ENCODE measurements around the genes CNOT6L and BMP3.

DNA sequence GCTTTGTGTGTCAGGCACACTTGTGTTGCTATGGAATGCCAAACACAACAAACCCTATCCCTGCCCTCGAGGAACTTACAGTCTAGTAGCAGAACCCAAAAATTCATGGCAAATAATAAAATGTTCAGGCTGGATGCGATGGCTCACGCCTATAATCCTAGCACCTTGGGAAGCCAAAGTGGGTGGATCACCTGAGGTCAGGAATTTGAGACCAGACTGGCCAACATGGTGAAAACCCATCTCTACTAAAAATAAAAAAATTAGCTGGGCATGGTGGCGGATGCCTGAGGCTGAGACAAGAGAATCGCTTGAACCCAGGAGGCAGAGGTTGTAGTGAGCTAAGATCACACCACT, 14.1 kb downstream of the CCNG2 start:
- PRO-cap, result no peak

- PRO-cap, result unidirectional peak, plus-strand start at chr4:77193680
These were observed 36.5 kb downstream of the CCNG2 start for GRCh38 chr4:77193306-77194073.

DNA sequence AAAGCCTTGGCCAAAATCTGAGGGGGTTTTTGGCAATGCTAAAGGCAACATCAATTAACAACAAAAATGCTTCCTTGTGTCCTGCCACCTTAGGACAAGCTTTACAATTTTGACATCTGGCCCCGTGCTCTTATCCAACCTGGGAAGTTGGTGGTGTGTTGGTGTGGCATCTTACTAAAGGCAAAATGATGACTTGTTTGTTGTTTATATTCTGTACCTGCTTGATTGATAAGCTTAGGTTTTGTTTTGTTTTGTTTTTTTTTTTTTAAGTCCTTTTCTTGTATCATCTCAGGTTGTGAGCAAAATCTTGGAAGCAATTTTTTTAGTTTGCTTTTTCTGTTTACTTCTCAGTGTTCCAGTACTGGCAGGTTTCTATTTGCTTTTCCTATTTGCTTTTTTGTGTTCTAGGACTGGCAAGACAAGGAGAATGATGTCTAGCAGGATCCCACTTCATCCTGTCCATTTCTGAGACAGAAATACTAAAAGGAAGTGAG, 15.5 kb downstream of the CXCL13 start:
- PRO-cap, result no peak

DNA sequence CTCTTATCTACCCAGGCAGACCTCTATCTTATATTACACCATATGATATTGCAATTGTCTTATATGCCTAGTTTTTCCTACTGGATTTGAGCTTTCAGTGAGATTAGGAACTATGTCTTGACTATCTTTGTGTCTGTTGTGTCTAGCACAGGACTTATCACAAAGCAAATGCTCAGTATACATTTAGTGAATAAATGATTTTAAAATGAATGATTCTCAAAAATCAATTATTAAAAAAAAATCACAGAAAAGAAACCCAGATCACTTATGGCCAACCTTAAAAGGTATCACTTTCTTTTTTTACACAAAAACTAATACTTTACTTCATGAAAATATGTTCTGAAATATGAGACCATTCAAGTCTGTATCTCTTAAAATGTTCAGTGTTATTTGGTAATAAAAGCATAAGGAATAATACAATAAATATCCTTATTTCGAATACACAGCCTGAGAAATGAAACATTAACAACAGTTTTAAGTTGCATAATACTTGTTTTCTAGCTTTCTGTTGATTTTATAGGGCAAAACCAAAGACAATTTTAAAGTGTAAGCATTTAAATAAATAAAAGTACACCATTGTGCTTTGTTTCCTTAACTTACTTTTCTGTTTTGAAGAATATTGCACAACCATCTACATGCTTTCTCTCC, 77.5 kb downstream of the CNOT6L start:
- PRO-cap, result no peak

GRCh38 chr4:77817621-77818100, 1.5 kb downstream of the CNOT6L start:
- PRO-cap, result no peak

DNA sequence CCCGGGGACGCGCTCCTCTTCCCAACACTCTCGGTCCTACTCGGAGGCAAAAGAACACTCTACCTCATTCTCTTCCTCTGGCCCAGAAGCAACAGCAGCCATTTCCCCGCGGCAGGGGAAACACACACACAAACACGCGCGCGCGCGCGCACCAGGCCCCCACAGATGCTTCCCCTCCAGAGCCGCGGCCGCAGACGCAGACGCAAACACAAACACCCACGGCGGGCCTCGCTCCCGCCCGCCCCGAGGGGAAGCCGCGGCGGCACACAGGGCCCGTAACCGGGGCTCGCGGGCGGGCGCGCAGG, at the start of gene CNOT6L:
TSS of gene CNOT6L (minus strand) at position 128 of the 305 bp plus-strand sequence.
- PRO-cap, result bidirectional peak, plus-strand start at position 199 of the sequence, minus-strand start outside the sequence

- PRO-cap, result bidirectional peak, plus-strand start at chr4:77854573, minus-strand start at chr4:77854516; bidirectional peak, plus-strand start at chr4:77854959, minus-strand start at chr4:77854931
These were observed 8.1 kb upstream of the MRPL1 start for GRCh38 chr4:77854259-77855285.

DNA sequence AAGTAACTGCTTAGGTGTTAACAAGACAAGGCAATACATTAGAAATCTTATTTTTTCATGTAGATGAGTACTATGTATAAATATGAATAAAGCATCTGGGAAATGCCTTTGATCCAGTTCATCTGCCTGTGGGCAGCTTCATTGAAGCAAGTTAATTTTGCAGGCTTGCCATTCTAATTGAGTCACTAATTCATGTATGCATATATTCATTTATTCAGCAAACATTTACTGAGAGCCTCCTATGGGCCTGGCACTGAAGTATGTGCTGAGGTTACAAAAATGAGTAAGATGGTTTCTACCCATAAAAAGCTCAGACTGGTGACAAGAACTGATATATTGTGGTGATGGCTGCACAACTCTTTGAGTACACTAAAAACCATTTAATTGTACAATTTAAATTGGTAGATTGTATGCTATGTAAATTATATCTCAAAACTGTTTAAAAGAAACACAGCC, 1.2 kb upstream of the MRPL1 start:
- PRO-cap, result no peak

DNA sequence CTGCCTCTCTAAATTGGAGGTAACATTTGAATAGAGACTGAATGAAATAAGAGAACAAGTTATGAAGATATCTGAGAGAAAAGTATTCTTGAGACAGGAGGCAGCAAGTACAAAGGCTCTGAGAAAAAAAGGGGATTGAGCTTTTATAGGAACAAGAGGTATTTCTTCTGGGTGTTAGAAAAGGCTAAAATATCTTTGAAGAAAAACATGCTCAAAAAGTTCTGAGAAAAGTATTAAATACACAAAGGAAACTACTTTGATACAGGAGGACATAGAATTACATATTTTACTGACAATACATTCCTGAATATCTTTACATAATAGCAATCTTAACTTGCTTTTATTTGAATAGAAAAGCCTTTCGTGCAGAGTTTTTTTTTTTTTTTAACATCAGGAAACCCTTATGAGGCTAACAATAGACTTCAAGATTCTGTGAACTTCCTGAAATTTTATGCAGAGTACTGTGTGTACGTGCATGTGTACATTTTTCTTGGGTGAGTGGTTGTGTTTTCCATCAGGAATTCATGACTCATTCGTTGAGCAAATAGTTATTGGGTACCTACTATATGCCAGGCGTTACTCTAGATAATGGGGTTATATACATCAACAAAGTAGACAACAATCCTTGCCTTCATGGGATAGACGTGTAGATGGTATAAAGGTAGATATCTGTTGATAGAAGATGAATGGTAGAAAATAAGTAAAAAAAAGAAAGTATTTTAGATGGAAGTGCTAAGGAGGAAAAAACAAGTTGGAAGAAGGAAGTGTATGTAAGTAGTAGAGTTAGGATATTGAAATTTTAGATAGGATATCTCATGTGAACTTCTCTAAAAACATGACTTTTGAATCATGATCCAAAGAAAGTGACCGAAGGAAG, 59.0 kb downstream of the MRPL1 start:
- PRO-cap, result no peak

GRCh38 chr4:78370715-78371117, 180.9 kb upstream of the ANXA3 start:
- PRO-cap, result no peak

DNA sequence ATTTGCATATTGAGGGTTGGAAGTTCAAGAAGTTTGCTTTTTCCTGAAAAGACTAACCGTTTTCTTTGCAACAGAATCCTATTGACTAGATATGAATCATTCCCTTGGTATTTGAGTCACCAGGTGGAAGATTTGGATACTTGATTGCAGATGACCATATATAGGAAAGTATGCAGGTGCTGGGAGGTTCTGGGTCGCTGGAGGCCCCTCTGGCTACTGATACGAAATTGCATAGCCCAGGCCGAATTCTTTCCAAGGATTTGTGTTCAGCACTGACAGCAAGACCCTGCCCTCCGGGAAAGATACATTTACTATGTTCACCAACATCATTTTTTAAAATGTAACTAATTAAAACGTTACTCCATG, 834 bp downstream of the ANXA3 start:
- PRO-cap, result no peak

DNA sequence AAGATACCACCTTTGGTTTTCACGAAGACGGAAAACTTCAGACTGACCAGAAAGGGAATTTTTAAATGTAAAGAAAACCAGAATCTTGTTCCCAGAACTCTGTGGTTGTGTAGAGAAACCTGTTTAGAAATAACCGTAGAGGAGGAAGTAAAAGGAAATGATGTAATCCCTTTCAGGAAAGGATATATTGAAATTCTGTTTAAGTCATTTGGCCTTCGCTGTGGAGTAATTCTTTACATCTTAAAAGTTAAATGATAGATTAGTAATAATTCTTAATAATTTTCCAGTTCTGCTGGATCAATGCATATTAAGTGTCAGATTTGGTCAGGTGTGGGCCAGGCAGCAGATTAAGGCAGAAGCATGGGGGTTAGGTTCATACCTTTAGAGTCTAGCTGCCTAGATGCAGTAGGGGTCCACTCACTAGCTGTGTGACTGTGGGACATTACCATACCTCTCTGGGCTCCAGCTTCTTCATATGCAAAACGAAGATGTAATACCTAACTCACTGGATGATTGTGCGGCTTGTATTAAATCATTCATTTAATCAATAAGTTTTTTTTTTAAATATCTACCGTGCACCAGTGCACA, 1.3 kb downstream of the ANXA3 start:
- PRO-cap, result bidirectional peak, plus-strand start at position 211 of the sequence, minus-strand start at position 101 of the sequence

GRCh38 chr4:78873100-78873683, 66.0 kb downstream of the PAQR3 start:
- PRO-cap, result no peak

DNA sequence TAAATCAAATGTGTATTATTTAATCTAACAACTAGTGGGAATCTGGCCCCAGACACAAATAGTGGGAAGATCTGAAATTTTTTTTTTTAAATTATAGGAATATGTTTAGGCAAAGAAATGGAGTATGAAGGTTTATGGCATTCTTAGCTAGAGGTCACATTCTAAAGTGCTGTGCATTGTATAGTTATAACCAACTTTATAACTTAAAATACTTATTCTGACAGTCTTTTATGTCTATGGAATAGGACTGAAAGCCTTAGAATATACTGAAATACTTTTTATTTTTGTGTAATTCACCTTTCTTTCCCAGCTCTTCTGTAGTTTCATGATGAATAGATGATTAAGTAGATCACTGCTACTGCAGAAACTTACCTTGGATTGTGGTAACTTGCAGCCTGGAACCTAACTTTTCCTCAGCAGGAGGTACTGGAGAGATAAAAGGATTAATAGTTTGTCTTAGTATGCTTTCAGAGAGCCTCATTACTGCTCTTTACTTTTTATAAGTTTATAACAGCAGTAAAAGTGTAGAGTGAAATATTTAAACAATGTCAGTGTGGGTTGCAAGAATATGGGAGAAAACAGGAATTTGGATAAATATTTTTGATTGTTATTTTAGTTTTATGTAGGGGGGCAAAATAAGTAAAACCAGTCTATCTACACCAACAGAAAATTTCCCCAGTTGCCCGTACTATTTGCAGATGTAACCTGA, 33.3 kb downstream of the PAQR3 start:
- PRO-cap, result no peak

- PRO-cap, result no peak
These were observed 28.8 kb downstream of the PAQR3 start for GRCh38 chr4:78910153-78911208.

DNA sequence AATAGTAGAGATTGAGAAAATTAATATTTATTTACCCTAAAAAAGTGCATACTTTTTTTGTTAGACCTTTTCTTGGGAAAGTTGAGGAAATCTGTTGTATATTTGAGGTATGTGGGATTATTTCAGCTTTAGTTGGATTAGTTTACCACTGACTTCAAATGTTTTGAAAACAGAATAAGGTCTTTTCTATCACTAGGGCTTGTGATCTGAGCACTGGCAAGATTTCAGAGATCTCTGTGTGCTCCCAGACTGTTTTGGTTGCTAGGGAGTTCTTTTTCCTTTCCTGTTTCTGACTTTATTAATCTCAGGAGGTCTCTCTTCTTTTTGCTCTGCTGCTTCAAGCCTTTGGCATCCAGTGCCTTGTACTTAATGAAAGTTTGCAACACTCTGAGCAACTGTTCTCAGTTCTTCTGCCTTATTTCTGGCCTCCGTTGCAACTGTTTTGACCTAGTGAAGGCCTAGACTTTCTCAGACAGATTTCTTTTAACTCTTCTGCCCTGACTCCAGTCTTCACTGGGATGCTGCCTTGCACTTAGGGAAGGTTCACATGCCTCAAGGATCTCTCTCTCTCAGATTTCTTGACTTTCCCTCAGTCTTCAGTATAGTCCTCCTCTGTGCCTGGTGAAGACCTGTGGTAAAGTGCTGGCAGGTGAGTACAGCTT, 32.1 kb upstream of the PAQR3 start:
- PRO-cap, result no peak

DNA sequence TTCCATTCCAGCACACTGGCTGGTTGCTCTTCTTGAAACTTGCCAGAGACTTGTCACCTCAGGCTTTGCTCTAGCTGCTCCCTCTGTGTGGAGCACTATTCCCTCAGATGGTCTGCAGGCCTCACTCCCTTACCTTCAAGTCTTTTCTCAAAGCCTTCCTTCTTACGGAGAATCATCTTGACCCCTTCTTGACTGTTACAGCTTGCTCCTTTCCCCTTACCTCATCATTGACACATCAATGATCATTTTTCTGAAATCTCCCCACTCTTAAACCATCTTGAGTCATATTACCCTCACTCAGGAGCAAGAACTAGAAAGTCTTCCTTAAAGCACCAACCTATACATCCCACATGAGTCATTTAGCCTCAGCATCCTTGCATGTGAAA, 55.8 kb downstream of the ANTXR2 start:
- PRO-cap, result no peak

- PRO-cap, result bidirectional peak, plus-strand start at chr4:80037253, minus-strand start at chr4:80037076
These were observed 36.0 kb downstream of the ANTXR2 start for GRCh38 chr4:80036845-80037548.

GRCh38 chr4:81021270-81021744, 9.2 kb upstream of the BMP3 start:
- PRO-cap, result no peak

- PRO-cap, result no peak
These were observed at the start of gene BMP3 for GRCh38 chr4:81030467-81031509. Gene BMP3 (plus strand): TSS chr4:81030708.